Heart right ventricle (tissue), 2 donors: ENCODE results near the gene MTMR10.

- PRO-cap, 2 experiments = no peak in any of the 2 experiments
Observed at GRCh38 chr15:28919765-28920368, 34.1 kb downstream of the APBA2 start.

- PRO-cap, 2 experiments = no peak in any of the 2 experiments
Observed at GRCh38 chr15:29698035-29698609, 124.1 kb downstream of the TJP1 start.

- PRO-cap, 2 experiments = no peak in any of the 2 experiments
Observed at GRCh38 chr15:29718459-29719158, 103.7 kb downstream of the TJP1 start.

GRCh38 chr15:29796681-29797088 is 25.6 kb downstream of the TJP1 start:
- PRO-cap, 2 experiments = no peak in any of the 2 experiments

DNA sequence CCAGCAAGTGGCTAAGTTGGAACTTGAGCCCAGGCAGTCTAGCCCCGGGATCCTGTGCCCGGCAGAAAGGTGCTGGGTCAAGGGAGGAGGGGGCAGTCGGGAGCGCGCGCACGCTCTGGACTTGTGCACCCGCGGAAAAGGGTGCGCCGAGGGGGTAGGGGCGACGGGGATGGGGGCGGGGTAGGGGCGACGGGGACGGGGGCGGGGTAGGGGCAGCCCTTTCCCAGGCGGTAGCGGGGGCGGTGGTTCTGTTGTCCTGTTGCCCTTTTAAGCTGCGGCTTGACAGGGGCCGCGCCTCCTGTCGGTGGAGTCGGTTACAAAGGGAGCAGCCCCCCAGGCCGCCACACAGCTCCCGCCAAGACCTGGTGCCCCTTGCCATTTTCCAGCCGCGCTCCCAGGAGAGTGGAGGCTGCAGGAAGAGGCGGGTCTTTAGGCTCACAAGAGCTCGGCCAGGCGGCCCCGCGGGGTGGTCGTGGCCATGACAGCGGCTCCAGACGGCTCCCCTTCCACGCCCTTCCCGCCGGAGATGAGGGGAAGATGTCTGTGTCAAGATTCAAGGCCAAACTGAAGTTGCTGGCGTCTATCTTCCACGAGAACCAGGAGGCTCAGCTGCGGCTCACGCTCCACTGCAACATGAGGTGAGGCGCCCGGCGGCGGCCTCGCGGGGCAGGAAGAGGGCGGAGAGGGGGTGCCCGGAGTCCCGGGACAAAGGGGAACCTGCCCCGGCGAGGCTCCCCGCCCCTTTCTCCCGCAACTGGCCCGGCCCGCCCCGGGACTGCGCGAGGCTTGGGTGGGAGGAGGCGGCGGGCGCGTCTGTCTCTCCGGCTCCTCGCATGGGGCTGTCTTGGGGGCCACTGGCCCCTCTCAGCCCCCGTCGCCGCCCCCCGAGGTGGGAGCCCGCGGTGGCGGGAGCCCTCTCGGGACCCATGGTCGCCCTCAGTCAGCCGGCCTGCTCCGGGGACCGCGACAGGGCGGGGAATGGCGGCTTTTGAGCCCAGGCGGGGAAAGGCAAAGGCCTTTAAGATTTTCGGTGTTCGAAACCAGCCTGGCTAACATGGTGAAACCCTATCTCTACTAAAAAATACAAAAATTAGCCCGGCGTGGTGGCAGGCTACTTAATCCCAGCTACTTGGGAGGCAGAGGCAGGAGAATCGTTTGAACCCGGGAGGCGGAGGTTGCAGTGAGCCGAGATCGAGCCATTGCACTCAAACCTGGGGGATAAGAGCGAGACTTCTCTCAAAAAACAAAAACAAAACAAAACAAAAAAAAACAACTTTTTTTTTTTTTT is 61.1 kb downstream of the GOLGA8T start:
- PRO-cap, 2 experiments = no peak in any of the 2 experiments

DNA sequence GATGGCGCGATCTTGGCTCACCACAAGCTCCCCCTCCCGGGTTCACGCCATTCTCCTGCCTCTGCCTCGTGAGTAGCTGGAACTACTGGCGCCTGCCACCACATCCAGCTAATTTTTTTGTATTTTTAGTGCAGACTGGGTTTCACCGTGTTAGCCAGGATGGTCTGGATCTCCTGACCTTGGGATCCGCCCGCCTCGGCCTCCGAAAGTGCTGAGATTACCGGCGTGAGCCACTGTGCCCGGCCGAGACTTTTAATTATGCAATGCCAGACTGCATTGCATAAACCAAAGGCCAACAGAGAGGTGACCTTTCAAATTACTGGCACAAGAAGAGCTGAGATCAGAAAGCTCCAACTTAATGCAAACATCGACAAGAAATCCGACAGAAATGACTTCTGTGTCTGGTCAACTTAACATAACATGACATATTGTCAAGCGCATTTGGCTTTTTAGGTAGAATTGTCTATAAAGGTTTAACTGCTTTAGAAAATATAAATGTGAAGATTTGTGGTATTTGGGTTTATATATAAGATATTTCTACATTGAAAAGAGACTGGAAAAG is 62.5 kb upstream of the GOLGA8Q start:
- PRO-cap, 2 experiments = no peak in any of the 2 experiments

DNA sequence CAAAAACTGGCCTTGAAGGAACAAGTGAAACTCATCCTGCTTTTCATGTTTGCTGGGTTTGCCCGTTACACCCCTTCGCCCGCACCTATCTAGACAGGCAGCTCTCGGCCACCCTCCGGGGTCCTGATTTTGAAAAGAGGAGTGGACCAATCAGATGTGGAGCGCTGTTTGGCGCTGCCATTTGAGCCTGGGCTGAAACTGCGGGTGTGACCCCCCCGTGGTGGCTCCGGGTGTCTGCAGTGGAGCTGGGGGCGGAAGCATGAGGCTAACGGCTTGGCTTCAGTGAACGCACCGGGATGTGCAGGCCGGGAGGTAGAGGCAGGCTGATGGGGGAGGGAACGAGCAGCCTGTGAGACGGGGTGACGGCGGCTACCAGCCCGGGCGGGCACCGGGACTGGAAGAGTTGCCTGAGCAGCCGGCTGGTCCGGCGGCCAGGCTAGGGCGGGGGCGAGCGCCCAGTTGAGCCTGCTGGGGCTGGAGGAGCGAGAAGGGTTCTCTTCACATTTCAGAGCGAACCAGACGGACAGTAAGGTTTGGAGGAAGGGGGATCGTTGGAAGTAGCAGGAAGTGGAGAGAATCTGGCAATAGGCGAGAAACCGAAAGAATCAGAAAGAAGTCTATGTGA is 22.2 kb downstream of the GOLGA8H start:
- PRO-cap, 2 experiments = peak in 1 of 2 experiments; most common plus-strand start position 209 of the sequence (in 1); most common minus-strand start position 91 of the sequence (in 1)

- PRO-cap, 2 experiments = no peak in any of the 2 experiments
Observed at GRCh38 chr15:30677999-30678846, 74.4 kb downstream of the GOLGA8H start.

- PRO-cap, 2 experiments = peak in 2 of 2 experiments; most common plus-strand start chr15:30991739 (in 1); most common minus-strand start chr15:30991895 (in 2)
Observed at GRCh38 chr15:30990905-30991916, at the start of gene MTMR10. Gene MTMR10, minus strand, starts transcription at chr15:30991628.

DNA sequence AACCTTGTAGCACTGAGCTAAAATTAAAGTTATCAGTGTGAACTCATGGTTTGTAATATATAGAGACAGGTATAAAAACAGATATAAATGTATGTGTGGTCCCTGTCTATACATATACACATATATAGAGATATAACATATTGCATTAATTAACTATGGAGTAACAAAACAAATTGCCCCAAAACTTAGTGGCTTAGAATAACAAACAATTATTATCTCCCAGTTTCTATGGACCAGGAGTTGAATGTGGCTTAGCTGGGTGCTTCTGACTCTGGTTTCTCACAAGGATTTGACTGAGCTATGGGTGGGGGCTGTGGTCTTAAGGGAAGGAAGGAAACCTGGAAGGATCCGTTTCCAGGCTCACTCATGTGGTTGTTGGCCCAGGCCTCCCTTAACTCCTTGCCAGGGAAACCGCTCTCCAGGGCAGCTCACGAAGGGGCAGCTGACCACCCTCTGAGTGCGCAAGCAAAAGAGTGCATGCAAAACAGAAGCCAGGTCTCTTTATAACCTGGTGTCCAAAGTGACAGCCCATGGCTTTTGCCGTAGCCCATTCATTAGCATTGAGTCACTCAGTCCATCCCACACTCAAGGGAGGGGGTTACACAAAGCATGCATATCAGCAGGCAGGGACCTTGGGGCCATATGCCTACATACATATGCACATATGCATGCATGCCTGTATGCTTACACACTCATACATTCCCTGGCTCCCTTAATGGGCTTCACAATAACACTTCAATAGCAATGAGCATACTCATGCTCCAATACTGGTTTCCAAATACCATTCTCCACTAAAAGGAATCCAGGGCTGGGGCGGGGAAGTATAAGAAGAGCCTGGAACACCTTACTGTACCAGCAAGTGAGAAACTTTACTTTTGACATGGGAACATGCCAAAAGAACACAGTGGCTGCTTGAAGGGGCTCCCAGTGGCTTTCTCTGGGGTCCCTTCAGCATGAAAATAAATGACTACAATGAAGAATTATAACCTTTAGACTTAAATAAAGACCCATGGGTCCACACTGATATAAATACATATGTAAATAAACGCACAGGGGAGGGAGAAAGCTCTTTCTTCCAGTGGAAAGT is 22.1 kb downstream of the TRPM1 start:
- PRO-cap, 2 experiments = no peak in any of the 2 experiments

- PRO-cap, 2 experiments = no peak in any of the 2 experiments
Observed at GRCh38 chr15:31227898-31228782, 98.5 kb upstream of the KLF13 start.

DNA sequence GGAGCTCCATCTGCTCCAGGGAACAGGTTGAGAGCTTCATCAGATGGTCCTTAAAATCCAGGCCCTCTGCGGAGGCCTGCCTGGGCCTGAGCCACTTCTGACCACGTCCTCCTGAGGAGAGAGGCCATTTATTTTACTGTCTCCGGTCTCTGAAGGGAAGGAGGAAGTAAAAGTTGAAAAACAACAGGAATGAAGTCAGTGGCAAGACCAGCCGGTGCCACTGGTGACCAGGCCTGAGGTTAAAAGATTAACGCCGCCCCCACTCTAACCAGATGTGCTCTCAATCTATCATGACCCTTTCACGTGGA is 53.7 kb upstream of the KLF13 start:
- PRO-cap, 2 experiments = no peak in any of the 2 experiments

GRCh38 chr15:31303505-31303704 is 23.2 kb upstream of the KLF13 start:
- PRO-cap, 2 experiments = peak in 1 of 2 experiments; most common plus-strand start chr15:31303592 (in 1)

DNA sequence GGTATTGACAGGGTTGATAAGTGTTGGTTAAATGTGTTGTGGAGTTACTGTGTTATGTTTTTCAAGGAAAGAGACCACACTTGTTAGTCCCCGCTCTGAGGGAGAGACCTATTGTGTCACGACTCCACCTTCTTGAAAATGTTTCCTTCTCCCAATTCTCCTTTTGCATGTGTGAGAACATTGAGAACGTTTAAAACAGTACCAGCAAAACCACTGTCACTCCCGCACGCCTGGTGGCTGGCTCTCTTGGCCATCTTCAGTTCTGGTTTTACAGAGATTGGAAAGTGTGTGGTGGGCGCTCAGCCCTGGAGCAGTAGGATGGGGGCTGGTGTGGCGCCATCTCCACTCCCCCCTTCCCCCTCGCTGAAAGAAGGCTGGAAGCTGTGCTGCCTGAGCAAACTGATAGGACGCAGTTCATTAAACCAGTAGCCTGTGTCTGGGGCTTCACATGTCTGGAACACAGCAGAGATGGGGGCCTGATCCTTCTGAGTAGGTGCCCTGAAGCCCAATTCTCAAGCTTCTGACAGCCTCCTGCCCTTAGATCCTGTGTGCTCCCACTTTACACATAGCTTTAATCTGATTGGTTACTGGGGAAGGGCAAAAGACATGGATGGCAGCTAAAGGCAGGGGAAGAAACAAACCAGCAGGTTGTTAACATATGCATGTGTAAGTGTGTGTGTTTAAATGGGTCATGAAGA is 5.7 kb downstream of the KLF13 start:
- PRO-cap, 2 experiments = no peak in any of the 2 experiments

DNA sequence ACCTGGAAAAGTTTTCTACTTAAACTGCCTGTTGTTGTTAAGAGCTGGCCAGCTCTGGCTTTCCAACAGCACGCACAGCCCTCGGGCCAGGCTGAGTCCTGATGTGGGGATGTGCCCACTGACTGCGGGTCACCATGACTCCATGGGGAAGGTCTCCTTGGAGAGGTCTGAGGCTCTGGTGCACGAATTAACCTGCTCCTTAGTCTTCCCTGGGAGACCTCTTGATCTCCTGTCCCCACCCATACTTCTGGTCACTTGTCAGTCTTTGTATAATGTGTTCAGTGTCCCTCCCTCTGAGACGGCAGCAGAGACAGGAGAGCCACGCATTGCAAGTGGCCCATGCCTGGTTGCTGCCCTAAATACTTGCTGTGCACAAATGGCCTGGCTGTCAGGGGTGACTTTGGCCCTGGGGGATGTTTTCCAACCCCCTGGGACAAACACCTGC is 17.0 kb downstream of the KLF13 start:
- PRO-cap, 2 experiments = no peak in any of the 2 experiments

DNA sequence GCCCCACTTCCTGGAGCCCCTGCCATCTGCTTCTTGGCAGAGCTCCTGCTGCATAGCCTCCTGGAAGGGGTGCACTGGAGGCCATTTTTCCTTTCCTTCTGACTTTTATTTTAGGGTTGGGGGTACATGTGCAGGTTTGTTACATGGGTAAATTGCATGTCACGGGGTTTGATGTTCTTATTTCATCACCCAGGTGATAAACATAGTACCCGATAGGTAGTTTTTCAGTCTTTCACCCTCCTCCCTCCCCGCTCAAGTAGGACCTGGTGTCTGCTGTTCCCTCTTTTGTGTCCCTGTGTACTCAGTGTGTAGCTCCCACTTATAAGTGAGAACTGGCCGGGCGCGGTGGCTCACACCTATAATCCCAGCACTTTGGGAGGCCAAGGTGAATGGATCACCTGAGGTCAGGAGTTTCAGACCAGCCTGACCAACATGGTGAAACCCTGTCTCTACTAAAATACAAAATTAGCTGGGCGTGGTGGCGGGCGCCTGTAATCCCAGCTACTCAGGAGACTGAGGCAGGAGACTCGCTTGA is 29.4 kb downstream of the KLF13 start:
- PRO-cap, 2 experiments = no peak in any of the 2 experiments

- PRO-cap, 2 experiments = no peak in any of the 2 experiments
Observed at GRCh38 chr15:31375171-31375329, 48.4 kb downstream of the KLF13 start.

- PRO-cap, 2 experiments = no peak in any of the 2 experiments
Observed at GRCh38 chr15:31387523-31388307, 61.1 kb downstream of the KLF13 start.

DNA sequence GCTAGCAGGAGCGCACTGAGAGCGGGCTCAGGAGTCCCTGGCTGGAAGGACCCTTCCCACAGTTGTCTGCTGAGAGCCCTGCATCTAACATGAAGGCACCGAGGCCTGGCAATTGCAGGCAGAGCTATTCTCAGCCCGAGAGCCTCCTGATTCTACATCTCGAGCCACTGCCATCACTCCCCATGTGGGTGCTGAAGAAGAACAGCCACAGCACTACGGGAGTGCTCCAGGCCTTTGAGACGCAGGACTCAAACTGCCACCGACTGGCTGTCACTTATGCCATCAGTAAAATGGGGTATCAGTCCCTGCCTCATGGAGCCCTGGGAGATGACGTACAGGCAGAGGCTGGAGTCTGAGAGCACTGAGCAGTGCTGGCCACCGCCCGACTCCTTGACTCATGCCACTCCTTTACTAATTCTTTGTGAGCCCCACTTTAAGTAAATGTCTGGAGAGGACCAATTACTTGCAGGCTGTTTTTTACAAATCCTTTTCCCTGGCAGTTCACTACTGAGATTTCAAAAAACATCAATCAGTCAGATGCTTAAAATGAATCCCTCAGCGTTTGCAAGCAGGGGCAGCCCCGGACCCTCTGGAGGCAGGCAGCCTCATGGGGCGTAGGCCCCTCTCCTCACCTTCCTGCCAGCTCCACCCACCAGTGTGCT is 159.5 kb downstream of the KLF13 start:
- PRO-cap, 2 experiments = no peak in any of the 2 experiments

- PRO-cap, 2 experiments = no peak in any of the 2 experiments
Observed at GRCh38 chr15:31502219-31502439, 175.5 kb downstream of the KLF13 start.